GM12878 (cell line): ENCODE data around the genes IGSF6, USP31 and CHP2.

- RAMPAGE, long total RNA, result start-site peak on the minus strand at chr16:21519944-21520194, 473 and 660 reads in 2 replicates
- RRBS, 2 experiments, result 0 to 2% methylated on average over 7 of the region's 107 CpGs
CAGE:
- cytosol, long polyA minus RNA, result start-site peak on the minus strand at chr16:21520199-21520210, 390 reads; start-site peak on the minus strand at chr16:21520414-21520424, 112 reads
- cytosol, long polyA plus RNA, result no peak
- long polyA plus RNA, result no peak
- nucleolus, long total RNA, result no peak
- nucleus, long polyA plus RNA, result start-site peak on the minus strand at chr16:21520198-21520228, 59 and 101 reads in 2 replicates
- nucleus, long total RNA, result no peak
These were observed 79.1 kb upstream of the METTL9 start for GRCh38 chr16:21520013-21520849.

GRCh38 chr16:21521323-21522304 is 77.8 kb upstream of the METTL9 start:
- RAMPAGE, long total RNA, result no peak
- RRBS, 2 experiments, result no CpG with 5 or more reads among the region's 35 CpGs
CAGE:
- cytosol, long polyA minus RNA, result no peak
- cytosol, long polyA plus RNA, result no peak
- long polyA plus RNA, result no peak
- nucleolus, long total RNA, result no peak
- nucleus, long polyA plus RNA, result no peak
- nucleus, long total RNA, result no peak

DNA sequence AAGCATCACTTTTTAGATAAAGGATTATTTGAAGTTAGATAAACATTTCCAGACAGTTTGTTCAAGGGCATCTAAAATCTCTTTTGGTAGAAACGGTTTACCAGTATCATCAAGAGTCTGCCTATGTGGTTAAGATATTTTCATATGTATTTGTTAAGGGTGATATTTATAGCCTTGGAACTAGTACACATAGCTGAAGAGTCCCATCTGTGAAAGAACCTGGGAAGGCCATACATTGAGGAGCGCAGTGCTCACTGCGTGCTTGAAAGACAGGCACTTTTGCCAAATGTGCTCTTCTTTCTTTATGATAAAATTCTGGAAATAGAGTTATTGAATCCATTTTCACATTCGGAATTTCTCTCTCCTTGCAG is 7.8 kb downstream of the IGSF6 start:
- RAMPAGE, long total RNA, result no peak
- RRBS, 2 experiments, result no CpG with 5 or more reads among the region's 4 CpGs
CAGE:
- cytosol, long polyA minus RNA, result no peak
- cytosol, long polyA plus RNA, result no peak
- long polyA plus RNA, result no peak
- nucleolus, long total RNA, result no peak
- nucleus, long polyA plus RNA, result no peak
- nucleus, long total RNA, result no peak

DNA sequence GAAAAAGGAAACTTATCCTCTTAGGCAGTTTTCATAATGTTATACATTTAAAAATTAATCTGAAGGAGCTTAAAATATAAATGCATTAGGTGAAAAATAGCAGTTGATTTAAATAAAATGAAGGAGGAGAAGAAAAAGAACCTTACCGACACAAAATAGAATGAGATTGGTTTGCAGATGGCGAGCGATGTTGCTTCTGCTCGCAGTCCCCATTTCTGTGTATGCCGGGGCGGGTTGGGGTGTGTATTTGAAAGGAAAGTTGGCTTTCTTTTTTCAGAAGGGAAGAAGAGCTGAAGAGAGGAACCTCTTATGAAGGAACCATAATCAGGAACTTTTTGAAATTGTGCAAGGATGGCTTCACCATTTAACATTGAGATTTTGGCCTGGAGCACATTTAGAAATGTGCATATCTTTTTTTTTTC is at the start of gene IGSF6:
TSS of gene IGSF6 (minus strand) at position 223 of the 422 bp plus-strand sequence.
- RAMPAGE, long total RNA, result no peak
- RRBS, 2 experiments, result no CpG with 5 or more reads among the region's 6 CpGs
CAGE:
- cytosol, long polyA minus RNA, result no peak
- cytosol, long polyA plus RNA, result no peak
- long polyA plus RNA, result no peak
- nucleolus, long total RNA, result no peak
- nucleus, long polyA plus RNA, result no peak
- nucleus, long total RNA, result no peak

GRCh38 chr16:21957250-21957677 is 4.1 kb downstream of the UQCRC2 start:
- RAMPAGE, long total RNA, result no peak
- RRBS, 2 experiments, result no CpG with 5 or more reads among the region's 5 CpGs
CAGE:
- cytosol, long polyA minus RNA, result no peak
- cytosol, long polyA plus RNA, result no peak
- long polyA plus RNA, result no peak
- nucleolus, long total RNA, result no peak
- nucleus, long polyA plus RNA, result no peak
- nucleus, long total RNA, result no peak

DNA sequence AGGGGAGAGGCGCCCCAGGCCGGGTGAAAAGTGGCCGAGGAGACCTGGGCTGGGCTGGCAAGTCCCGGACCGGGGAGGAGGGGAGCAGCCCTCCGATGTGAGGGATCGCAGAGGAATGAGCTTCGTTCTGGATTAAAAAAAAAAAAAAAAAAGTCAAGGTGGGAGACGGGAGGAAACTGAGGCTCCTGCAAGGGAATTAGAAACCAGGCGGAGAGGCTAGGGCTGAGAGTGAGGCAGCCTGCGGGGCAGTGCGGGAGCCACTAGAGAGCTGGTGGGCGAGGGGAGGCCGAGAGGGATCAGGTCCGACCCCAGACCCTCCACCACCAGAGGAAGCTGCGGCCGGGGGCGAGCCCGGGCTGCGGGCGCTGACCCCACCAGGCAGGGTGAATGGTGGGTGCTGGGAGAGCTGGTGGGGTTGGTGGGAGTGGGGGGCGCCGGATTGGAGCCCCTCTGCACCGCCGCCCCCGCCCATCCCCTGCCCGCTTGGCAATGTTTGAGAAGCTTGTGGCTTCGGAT is 759 bp downstream of the MOSMO start:
- RAMPAGE, long total RNA, result no peak
- RRBS, 2 experiments, result 4% methylated on average over 8 of the region's 28 CpGs
CAGE:
- cytosol, long polyA minus RNA, result no peak
- cytosol, long polyA plus RNA, result no peak
- long polyA plus RNA, result no peak
- nucleolus, long total RNA, result no peak
- nucleus, long polyA plus RNA, result no peak
- nucleus, long total RNA, result no peak

- RAMPAGE, long total RNA, result no peak
- RRBS, 2 experiments, result no CpG with 5 or more reads among the region's 12 CpGs
CAGE:
- cytosol, long polyA minus RNA, result no peak
- cytosol, long polyA plus RNA, result no peak
- long polyA plus RNA, result no peak
- nucleolus, long total RNA, result no peak
- nucleus, long polyA plus RNA, result no peak
- nucleus, long total RNA, result no peak
These were observed 28.0 kb downstream of the CDR2 start for GRCh38 chr16:22346233-22347082.

DNA sequence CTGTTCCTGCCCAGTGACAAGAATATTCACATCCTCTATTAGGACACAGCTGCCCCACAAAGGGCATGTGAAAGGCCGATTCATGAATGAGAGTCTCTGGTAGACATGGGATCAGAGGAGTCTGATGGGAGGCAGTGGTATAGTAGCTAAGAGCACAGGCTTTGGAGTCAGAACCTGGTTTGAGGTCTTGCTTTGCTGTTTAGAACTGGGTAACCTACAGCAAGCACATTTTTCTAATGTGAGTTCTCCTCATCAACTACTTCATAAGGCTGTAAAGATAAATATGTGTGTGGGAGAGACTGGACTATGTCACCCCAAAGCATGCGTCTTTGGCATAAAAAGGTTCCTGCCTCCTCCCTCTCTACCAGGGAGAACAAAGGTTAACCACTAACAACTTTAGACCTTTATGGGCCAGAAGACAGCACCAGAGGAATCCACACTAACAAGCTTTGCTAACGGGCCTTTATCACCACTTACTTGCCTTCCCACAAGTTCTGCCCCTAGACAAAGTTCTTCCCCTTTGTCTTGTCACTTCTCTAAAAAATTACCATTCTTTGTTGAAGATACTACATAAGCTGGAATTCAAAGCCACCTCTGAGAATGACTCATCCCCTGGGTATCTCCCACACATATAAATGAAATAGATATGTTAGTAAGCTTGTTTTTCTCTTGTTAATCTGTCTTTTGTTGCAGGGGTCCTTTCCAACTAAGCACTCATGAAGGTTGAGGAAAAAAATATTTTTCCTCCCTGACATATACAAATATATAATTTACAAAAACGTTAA is 21.0 kb downstream of the CDR2 start:
- RAMPAGE, long total RNA, result no peak
- RRBS, 2 experiments, result no CpG with 5 or more reads among the region's 4 CpGs
CAGE:
- cytosol, long polyA minus RNA, result no peak
- cytosol, long polyA plus RNA, result no peak
- long polyA plus RNA, result no peak
- nucleolus, long total RNA, result no peak
- nucleus, long polyA plus RNA, result no peak
- nucleus, long total RNA, result no peak

DNA sequence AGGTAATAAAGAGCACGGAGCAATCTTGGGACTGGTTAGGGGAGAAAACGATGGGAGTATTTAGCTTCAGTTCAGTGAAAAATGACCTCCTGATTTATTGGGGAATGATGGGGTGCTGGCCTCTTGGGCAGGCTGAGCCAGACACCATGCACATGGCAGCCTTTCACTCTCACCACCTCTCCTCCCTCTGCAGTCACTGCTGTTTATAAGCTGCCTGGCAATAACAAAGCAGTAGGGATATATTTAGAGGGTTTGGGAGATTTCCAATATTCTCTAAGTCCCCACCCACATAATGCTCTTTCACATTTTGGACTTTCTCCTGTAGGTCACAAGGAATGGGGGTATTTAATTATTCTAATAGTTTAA is 140.5 kb upstream of the HS3ST2 start:
- RAMPAGE, long total RNA, result no peak
- RRBS, 2 experiments, result no CpG with 5 or more reads among the region's 2 CpGs
CAGE:
- cytosol, long polyA minus RNA, result no peak
- cytosol, long polyA plus RNA, result no peak
- long polyA plus RNA, result no peak
- nucleolus, long total RNA, result no peak
- nucleus, long polyA plus RNA, result no peak
- nucleus, long total RNA, result no peak

DNA sequence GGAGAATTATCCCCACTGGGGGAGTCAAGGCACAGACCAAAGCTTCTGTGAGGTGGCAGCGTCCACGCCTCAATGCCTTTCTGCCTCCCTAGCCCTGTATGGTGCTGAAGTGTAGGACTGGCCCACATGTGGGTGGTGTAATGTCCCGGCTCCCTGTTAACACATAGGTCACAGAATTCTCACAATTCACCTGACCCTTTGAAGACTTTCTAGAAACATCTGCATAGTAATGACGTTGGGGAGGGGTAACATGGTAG is 2.0 kb downstream of the HS3ST2 start:
- RAMPAGE, long total RNA, result no peak
- RRBS, 2 experiments, result no CpG with 5 or more reads among the region's 4 CpGs
CAGE:
- cytosol, long polyA minus RNA, result no peak
- cytosol, long polyA plus RNA, result no peak
- long polyA plus RNA, result no peak
- nucleolus, long total RNA, result no peak
- nucleus, long polyA plus RNA, result no peak
- nucleus, long total RNA, result no peak

DNA sequence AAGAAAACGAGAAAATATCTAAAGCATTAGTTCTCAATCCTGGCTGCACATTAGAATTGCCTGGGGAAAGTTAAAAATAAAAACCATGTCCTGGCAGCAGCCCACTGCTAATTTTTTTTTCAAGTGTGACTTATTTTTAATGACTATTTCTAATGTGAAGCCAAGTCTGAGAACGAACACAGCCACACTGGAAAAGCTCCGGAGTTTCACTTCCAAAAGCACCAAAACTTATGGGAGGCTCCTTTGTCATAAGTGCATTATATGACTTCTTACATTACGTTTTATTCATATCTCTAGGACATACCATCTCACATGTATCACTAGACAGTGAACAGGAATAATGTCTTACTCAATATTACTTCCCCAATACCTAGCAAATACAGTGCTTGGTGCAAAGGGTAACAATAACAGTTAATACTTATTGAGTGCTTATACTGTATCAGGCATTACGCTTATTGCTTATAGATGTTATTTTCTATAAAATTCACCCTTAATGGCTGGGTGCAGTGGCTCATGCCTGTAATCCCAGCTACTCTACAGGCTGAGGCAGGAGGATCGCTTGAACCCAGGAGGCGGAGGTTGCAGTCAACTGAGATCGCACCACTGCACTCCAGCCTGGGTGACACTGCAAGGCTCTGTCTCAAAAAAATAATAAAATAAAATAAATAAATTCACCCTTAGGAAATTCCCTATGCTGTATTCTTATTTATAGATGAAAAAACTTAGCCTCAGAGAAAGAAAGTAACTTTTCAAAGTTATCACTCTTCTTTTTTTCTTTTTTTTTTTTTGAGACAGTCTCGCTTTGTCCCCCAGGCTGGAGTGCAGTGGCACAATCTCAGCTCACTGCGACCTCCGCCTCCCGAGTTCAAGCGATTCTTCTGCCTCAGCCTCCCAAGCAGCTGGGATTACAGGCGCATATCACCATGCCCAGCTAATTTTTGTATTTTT is 30.6 kb downstream of the USP31 start:
- RAMPAGE, long total RNA, result no peak
- RRBS, 2 experiments, result no CpG with 5 or more reads among the region's 14 CpGs
CAGE:
- cytosol, long polyA minus RNA, result no peak
- cytosol, long polyA plus RNA, result no peak
- long polyA plus RNA, result no peak
- nucleolus, long total RNA, result no peak
- nucleus, long polyA plus RNA, result no peak
- nucleus, long total RNA, result no peak

GRCh38 chr16:23139829-23140621 is 9.2 kb downstream of the USP31 start:
- RAMPAGE, long total RNA, result no peak
- RRBS, 2 experiments, result no CpG with 5 or more reads among the region's 6 CpGs
CAGE:
- cytosol, long polyA minus RNA, result no peak
- cytosol, long polyA plus RNA, result no peak
- long polyA plus RNA, result no peak
- nucleolus, long total RNA, result no peak
- nucleus, long polyA plus RNA, result no peak
- nucleus, long total RNA, result no peak

DNA sequence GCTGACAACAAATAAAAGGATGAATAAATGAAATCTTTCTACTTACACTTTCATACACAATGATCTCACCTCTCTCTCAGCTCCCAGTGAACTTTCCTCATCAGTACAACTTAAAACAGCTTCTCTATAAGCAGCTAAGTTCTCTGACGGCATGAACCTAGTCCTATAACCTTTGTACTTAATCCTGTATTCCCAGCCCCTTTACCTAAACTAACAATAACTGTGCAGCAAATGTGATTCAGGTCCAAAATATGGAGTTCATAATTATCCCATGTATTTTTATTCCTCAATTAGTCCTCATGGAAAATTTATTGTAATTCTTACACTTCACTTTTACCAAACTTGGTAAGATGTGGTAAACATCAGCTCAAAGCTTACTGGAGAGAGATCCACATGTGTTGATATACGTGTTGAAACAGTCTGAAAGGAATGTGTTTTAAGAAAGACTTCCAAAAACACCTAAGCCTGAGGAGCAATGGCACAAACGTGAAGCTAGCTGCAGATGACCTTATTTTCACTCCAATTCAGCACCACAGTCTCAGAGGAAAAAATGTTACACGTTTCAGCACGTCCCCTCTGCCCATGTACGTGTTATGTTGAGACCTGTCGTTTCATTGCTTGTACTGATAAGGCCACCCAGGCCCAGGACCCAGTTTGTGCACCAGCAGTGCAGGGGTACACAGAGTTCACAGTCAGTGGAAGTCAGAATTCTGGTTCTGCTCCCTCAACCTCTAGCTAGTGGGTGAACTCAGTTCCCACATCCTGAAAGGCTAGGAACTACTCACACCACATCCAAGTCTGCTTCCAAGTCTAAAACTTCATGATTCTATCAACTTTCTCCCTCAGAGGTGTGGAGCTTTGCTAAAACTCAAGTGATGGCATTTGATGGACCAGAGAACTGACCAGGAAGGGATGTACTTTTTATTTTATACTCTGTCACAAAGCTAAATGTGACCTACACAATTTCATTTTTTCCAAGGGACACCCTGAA is 7.1 kb downstream of the USP31 start:
- RAMPAGE, long total RNA, result no peak
- RRBS, 2 experiments, result no CpG with 5 or more reads among the region's 7 CpGs
CAGE:
- cytosol, long polyA minus RNA, result no peak
- cytosol, long polyA plus RNA, result no peak
- long polyA plus RNA, result no peak
- nucleolus, long total RNA, result no peak
- nucleus, long polyA plus RNA, result no peak
- nucleus, long total RNA, result no peak

GRCh38 chr16:23149125-23149908 is at the start of gene USP31:
Gene USP31, minus strand, starts transcription at chr16:23149452.
- RAMPAGE, long total RNA, result no peak
- RRBS, 2 experiments, result 2% methylated on average over 79 to 80 of the region's 98 CpGs
CAGE:
- cytosol, long polyA minus RNA, result no peak
- cytosol, long polyA plus RNA, result no peak
- long polyA plus RNA, result no peak
- nucleolus, long total RNA, result no peak
- nucleus, long polyA plus RNA, result no peak
- nucleus, long total RNA, result no peak

GRCh38 chr16:23348558-23349025 is 46.5 kb downstream of the SCNN1B start:
- RAMPAGE, long total RNA, result no peak
- RRBS, 2 experiments, result no CpG with 5 or more reads among the region's 16 CpGs
CAGE:
- cytosol, long polyA minus RNA, result no peak
- cytosol, long polyA plus RNA, result no peak
- long polyA plus RNA, result no peak
- nucleolus, long total RNA, result no peak
- nucleus, long polyA plus RNA, result no peak
- nucleus, long total RNA, result no peak

- RAMPAGE, long total RNA, result no peak
- RRBS, 2 experiments, result no CpG with 5 or more reads among the region's 21 CpGs
CAGE:
- cytosol, long polyA minus RNA, result no peak
- cytosol, long polyA plus RNA, result no peak
- long polyA plus RNA, result no peak
- nucleolus, long total RNA, result no peak
- nucleus, long polyA plus RNA, result no peak
- nucleus, long total RNA, result no peak
These were observed 27.6 kb downstream of the GGA2 start for GRCh38 chr16:23482419-23483462.

GRCh38 chr16:23580774-23581301 is 15.3 kb downstream of the NDUFAB1 start:
- RAMPAGE, long total RNA, result no peak
- RRBS, 2 experiments, result no CpG with 5 or more reads among the region's 3 CpGs
CAGE:
- cytosol, long polyA minus RNA, result no peak
- cytosol, long polyA plus RNA, result no peak
- long polyA plus RNA, result no peak
- nucleolus, long total RNA, result start-site peak on the minus strand at chr16:23581070-23581122, 30 reads
- nucleus, long polyA plus RNA, result no peak
- nucleus, long total RNA, result no peak

- RAMPAGE, long total RNA, result no peak
- RRBS, 2 experiments, result 16 to 18% methylated on average over 24 to 32 of the region's 73 CpGs
CAGE:
- cytosol, long polyA minus RNA, result no peak
- cytosol, long polyA plus RNA, result no peak
- long polyA plus RNA, result no peak
- nucleolus, long total RNA, result no peak
- nucleus, long polyA plus RNA, result no peak
- nucleus, long total RNA, result no peak
These were observed at the start of gene CHP2 for GRCh38 chr16:23754462-23755249. Gene CHP2, plus strand, starts transcription at chr16:23755026.

DNA sequence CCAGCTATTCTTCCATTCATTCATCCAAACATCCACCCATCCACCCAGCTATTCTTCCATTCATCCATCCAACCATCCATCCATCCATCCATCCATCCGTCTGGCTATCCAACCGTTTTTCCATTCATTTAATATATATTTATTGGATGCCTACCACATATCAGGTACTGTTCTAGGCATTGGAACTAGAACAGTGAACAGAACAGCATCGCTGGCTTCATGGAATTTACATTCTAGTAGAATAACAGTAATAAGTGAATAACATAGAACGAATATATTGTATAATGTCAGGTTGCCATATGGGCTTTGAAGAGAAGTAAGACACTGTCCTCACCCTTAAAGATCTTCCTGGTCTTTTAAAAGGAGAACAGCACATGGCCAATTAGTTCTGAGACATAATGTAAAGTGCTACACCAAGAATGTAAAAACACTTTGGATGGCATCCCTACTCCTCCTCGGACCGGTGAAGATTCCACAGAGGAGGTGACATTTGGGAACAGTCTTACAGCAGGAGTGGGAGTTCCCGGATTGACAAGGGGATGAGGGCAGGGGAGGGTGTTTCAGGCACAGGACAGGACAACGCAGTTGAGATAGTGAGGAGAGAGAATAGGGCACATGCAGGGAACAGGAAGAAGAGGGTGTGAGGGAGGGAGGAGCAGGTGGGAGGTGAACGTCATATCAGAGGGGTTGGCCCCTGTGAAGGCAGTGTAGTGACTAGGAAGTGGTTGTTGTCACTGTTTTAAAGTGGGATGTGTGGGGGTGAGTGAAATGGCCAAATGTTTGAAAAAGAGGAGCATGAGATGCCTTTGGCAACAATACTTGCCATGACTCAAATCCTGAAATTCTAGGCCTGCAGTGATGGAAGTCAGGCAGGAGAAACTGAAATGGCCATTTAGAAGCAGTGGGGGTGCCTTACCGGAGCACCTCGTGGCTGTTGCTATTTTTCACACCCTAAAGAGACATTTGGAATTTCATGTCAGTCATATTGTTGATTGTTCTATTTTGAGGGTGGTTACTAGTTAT is 12.0 kb downstream of the PRKCB start:
- RAMPAGE, long total RNA, result no peak
- RRBS, 2 experiments, result 83 to 100% methylated on average over 1 to 2 of the region's 11 CpGs
CAGE:
- cytosol, long polyA minus RNA, result no peak
- cytosol, long polyA plus RNA, result no peak
- long polyA plus RNA, result no peak
- nucleolus, long total RNA, result start-site peak on the plus strand centred at position 428 of the sequence, 156 bp wide, 30 reads
- nucleus, long polyA plus RNA, result no peak
- nucleus, long total RNA, result no peak